H4 (cell line): ENCODE results near the gene ANKRD45.

DNA sequence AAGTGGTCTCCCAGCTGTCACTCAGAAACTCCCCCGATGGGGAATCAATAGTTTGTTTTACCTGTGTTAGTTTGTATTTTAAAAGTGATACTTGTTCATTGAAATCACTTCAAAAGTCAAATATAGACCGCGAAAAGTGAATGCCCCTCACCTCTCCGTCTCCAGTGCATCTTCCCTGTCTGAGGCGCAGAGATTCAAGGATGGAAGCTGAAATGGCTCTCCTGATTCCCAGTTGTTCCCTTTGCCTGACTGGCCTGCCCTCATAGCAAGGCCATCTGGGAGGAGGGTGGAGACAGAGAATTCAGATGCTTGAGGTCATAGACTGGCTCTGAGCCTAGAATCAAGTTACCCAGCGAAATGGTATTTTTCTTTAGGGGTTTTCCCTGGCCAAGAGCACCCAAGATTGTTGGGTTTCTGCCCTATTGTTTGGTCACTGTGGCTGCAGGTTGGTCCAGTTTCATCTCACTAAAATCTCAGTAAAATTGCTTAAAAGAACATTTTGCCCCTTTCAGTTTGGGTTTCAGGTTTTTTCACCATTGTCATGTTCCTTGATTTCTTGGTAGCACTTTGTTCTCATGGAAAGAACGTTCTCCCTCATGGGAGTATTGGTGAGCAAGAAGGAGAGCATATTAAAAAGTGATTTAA lies 7.2 kb downstream of the METTL13 start:
- RAMPAGE, long total RNA: no peak

DNA sequence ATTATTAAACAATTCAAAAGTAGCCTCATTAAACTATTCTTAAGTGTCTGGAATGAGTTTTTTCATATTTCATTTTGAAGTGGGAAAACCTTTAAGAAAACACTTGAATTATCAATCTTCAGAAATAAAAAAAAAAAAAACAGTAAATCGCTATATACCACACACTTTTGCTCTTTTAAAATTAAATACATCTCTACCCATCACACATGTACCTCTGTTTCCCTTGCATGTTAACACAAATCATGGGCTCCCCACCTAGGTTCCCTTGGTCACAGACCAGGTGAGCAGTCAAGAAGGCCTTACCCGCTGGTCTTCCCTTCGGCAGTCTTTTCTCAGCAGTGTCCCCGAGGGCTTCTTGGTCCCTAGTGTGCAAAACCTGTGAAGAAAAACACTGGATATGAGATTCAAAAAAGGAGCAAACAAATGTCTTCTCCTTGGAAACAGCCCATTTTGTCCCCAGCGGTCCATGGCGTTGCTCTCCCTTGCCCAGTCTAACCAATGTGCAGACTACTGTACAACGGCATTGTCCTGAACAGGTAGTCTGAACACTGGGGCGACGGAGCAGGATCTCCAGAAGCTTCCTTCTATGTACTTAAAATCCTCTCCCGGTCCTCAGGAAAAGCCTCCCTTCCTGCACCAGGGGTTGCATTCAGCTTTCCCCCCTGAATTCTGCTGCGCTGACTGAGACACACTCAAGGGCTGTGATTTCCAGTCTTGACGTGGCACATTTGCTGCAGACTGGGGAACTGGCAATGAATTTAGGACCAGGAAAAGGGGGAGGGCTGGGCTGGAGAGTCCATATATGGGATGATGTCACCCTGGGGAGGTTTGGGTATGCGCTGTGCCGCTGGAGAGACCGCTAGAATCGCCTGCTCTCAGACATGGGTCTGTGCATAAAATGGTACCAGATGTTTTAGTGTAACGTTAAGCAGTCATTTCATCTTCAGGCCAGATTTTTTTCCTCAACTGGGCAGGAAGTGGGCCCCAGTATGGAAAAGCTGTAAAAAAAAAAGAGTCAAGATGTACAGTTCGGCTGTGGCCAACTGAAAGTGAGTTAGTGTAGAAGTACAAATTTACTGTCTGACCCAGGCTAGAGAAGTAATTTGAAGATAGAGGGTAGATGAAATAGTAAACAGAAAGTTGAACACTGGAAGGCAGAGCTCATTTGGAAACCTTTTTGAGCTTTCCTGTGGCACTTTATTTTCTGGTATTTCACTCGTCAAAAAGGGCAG lies 276.0 kb upstream of the C1orf105 start:
- RAMPAGE, long total RNA: start-site peak on the minus strand centred at position 550 of the sequence, 82 bp wide, 12 reads

DNA sequence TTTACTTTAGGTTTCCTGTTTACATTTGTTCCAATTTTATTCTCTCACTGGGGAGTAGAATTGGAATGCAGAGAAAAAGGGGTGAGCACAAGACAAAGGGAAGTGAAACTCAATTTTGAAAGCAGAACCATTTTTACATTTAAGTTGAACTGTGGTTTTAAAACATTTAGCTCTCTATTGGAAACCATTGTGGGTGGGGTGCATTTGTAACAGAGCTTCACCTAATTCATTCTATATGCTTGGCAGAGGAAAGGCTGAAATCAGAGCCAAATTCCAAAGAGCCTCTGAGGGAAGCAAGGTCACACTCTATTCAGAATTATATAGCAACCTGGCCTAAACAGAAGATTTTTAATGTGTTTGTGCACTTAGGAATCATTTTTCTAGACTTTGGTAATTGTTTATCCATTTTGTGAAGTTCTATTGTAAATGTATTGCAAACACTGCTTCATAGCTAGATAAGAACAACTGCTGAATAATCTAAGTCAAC lies 235.2 kb upstream of the C1orf105 start:
- RAMPAGE, long total RNA: no peak

GRCh38 chr1:172399197-172399784 lies 21.2 kb upstream of the C1orf105 start:
- RAMPAGE, long total RNA: no peak

GRCh38 chr1:172450463-172451460 lies 6.9 kb upstream of the PIGC start:
- RAMPAGE, long total RNA: no peak

DNA sequence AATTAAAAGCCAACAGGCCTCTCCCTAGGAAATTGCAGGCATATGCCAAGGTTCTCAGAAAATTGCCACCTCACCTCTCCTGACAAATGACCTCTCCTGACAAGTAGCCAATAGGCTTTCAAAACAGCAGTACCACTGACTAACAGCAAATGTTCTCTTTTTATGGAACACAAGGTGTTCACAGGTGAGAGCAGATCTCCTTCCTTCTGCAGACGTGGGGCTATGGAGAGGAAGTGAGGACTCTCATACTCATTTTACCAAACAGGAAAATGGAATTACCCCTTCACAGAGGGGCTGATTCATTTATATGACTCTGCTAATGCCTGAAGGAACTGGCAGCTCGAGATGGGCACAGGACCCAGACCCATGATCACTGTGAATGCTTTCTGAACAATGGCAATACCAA lies 32.7 kb upstream of the SUCO start:
- RAMPAGE, long total RNA: no peak

DNA sequence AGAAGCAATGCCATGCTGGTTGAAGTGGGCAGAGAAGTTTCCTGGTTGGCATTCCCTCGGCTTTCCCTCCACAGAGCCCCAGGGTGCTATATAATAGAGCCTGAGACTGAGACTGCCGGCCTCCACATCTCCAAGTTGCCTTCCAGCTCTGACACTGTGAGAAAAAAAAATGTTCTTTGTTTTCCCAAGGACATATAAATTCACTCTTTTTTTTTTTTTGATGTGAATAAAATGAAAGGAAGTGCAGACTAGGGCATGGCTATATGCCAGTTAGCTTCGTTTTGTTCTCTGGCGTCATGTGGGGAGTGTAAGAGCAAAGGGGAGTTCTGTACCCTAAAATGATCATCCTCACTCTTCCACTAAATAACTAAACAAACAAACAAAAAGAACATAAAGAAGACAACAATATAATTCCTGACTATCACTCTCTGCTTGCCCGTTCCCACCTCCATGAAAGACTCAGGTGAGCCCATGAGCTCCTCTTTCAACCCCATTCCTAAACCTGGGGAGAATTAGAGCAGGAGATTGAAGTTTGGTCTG lies 101.6 kb downstream of the TNFSF18 start:
- RAMPAGE, long total RNA: no peak

DNA sequence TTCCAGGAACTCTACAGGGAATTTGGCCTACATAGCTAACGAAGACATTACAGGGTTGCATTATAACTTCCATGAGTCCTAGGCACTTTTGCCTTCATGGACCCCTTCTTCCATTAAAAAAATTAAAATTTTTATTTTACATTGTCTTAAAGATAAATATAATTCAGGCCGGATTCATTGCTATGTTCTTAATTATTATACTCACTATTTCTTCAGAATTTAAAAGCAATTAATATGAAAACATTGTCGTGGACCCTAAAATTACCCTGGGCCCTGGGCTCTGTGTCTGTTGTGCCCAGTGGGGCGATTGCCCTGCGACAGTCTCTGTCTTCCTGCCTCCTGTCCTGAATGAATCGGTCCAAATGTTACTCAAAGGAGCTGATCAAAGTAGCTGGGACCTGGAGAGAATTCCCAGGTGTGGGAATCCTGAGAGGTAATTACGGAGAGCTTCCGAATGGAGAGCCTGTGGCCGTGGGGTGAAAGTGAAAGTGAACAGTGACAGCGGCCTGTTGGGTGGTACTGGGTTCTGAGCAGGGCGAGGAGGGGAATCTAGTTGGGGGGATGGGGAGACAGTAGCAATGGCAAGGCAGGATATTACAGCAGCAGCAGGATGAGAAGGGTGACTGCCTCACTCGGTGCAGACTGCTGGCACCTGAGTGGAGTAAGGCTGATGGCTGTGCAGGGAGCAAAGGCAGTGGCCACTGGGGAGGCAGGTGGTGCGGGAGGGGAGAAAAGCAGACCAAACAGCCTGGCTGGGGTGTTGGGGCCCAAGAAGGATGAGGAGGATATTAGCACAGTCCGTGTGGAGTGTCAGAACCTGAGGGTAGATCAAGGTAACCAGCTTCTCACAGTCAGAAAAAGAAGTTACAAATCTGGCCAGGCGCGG lies 70.5 kb upstream of the PRDX6 start:
- RAMPAGE, long total RNA: no peak

- RAMPAGE, long total RNA: no peak
Measured at GRCh38 chr1:173410042-173410729, 66.9 kb upstream of the PRDX6 start.

- RAMPAGE, long total RNA: no peak
Measured at GRCh38 chr1:173503399-173503770, 26.2 kb downstream of the PRDX6 start.

- RAMPAGE, long total RNA: no peak
Measured at GRCh38 chr1:173637465-173638155, 2.5 kb downstream of the TEX50 start.

GRCh38 chr1:173669170-173669998 lies at the start of gene ANKRD45:
Gene ANKRD45 (minus strand): TSS chr1:173669851.
- RAMPAGE, long total RNA: no peak

DNA sequence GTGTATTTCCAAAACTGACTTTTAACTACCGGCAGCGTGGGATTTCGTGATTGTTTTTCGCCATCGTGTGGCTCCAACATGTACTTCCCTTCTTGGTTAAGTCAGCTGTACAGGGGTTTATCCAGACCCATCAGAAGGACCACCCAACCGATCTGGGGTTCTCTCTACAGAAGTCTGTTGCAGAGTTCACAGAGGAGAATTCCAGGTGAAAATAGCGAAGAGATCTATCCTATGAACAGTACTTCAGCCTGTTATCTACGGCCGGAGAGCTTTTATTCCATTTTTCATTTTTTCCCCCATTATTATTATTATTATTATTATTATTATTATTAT lies 435 bp upstream of the CENPL start:
- RAMPAGE, long total RNA: no peak

DNA sequence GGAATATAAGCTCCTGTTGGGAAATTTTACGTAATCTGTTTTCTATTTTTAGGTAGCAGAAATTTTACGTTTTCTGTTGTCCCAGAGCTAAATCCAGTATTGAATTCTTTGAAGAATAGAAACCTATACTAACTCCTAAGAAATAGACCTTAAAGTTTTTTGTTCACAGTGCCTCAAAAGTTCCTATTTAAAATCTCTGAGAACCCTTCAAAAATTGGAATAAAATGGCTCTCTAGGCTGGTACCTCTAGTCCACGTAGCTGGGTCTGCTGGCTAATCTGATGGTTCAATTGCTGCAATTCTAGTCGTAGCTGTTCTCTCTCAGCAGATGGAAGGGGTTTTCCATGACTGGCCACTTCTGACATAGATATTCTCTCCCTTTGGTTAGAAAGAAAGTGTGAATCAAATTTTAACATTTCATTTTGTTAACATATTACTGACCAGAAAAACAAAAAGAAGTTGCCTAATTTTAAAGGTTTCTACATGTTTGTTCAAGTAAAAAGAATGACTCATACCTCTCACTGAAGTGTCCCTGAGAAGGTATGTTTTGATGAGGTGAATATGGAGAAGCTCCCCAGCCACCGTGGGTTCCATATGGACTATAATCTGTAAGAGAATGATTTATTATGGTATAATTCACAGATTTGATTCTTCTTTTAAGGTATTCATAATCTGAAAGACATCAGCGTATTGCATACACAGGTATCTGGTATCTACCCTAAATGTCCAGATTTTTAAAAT lies 29.3 kb upstream of the SERPINC1 start:
- RAMPAGE, long total RNA: no peak

DNA sequence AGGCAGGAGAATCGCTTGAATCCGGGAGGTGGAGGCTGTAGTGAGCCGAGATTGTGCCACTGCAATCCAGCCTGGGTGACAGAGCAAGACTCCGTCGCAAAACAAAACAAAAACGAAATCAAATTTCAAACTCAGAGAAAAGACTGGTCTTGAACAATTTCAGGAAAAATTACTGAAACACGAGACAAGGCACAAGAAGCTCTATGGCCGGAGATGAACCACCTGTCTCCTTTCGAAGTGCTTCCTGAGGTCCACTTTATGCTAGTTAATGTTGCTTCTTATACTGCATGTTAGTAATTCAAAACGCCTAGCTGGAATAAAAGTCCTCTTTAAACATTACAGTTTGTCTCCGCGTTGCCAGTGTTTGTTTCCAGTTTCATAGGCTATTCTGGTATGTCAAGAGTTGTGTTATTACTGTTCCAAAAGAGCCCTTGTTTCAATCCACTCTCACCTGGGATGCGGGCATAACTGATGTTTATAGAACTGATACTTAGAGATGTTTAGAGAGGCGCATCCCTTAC lies 1.2 kb downstream of the RC3H1 start:
- RAMPAGE, long total RNA: no peak

DNA sequence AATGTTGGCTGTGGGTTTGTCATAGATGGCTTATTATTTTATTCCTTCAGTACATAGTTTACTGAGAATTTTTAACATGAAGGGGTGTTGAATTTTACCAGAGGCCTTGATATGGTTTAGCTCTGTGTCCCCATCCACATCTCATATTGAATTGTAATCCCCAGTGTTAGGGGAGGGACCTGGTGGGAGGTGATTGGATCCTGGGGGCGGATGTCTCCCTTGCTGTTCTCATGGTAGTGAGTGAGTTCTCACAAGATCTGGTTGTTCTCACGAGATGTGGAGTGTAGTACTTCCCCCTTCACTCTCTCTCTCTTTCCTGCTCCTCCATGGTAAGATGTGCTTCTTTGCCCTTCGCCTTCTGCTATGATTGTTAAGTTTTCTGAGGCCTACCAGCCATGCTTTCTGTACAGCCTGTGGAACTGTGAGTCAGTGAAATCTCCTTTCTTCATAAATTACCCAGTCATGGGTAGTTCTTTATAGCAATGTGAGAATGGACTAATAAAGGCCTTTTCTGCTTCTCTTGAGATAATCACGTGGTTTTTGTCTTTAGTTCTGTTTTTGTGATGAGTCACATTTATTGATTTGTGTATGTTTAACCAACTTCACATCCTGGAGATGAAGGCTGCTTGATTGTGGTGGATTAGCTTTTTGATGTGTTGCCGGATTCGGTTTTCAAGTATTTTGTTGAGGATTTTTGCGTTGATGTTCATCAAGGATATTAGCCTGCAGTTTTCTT lies 45.4 kb downstream of the RABGAP1L start:
- RAMPAGE, long total RNA: no peak

GRCh38 chr1:174819308-174820191 lies 180.2 kb upstream of the CACYBP start:
- RAMPAGE, long total RNA: no peak

DNA sequence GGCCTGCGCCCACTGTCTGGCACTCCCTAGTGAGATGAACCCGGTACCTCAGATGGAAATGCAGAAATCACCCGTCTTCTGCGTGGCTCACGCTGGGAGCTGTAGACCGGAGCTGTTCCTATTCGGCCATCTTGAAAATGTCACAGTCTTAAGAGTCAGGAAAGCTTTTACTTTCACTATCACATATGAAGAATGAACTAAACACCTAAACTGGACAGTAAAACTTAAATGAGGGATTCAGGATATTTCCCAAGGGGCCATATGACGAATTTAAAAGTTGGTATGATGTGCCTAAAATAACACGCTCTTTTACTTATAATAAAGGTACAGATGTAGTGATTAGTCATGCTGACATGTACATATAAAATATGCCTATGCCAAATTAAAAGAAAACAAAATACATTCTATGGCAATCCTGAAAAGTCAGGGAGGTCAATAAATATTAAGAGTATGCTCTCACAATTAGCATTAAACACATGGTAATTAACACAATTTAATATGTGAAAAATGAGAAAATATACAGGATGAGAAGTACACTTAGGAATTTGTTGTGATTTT lies 150.6 kb upstream of the CACYBP start:
- RAMPAGE, long total RNA: no peak

- RAMPAGE, long total RNA: no peak
Measured at GRCh38 chr1:174965590-174965932, 34.2 kb upstream of the CACYBP start.

DNA sequence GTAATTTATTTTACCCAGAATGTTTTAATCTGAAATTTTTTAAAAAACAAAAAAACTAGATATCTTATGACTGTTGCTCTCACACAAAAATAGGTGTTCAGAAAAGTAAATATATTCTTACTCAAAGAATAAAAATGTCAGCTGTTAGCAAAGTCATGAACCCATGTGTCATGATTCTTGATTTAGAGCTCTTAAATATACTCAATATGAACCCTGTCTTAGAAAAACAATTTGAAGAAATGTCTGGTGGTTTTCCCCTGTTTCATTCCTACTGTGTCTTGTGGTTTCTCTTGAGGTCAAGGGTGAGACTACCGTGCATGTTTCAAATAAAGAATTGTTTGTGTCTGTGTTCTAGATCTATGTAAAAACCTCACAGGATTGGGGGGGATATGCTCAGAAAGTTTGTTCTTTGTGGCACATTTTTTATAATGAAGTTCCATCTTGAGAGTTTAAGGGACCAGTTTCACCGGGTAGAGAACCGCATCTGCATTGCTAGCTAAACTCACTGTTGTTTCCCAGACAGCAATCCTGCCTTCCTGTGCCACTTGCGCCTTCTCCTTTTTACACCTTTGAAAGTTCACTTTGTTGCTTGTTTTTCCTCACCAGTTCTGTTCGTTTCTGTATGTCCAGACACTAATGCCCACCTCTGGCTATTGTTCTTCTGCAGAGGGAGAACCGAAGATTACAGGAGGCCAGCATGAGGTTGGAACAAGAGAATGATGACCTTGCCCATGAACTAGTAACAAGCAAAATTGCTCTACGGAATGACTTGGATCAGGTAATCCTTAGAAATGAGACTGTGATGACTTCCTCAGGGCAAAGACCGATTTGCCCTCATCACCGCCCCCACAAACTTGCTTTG lies 30.9 kb upstream of the CACYBP start:
- RAMPAGE, long total RNA: no peak